Karpas-422 (cell line): Measurements from ENCODE around the gene POU4F2.

DNA sequence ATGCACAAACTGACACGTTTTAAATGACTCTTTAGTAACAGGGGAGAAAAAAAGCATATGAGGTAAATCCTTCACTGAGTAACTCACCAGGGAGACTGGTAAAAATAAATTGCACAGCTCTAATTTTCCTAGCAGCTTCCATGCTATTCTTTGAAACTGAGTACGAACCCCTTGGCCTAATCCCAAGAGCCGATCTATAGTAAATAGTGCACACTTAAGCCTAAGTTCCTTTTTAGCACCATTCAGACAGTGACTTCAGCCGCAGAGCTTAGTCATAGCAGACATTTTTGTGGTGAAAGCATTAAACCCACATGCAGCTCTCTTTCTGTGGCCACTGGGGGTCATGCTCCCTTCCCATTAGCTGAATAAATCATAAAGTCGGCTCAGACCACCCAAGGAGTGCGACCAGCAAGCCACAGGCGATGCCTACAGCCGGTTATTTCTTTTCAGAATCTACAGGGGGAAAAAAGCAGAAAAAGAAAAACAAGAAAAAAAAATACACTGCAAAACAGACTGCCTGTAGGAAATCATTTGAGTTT lies 215.8 kb upstream of the GYPA start:
- PRO-cap = no peak
- RAMPAGE, long total RNA = no peak

- PRO-cap = no peak
- RAMPAGE, long total RNA = no peak
Measured at GRCh38 chr4:144646436-144647007, 566 bp downstream of the HHIP start.

DNA sequence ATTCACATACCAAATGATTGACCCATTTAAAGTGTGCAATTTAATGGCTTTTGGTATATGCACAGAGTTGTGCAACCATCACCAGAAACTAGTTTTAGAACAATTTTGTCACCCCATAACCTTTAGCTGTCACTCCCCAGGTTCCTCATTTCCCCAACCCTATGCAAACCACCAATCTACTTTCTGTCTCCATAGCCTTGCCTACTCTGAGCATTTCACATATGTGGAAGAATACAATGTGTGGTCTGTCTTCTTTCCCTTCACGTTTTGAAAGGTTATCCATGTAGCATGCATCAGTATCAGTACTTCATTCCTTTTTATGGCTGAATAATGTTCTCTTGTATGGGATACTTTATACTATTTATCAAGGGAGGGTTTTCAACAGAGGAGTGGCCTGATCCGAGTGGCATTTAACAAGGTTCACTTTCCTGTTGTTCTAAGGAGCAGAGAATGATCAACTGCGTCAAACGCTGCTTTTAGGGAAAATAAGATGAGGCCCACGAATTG lies 1.3 kb upstream of the SMAD1 start:
- PRO-cap = no peak
- RAMPAGE, long total RNA = no peak

- PRO-cap = no peak
- RAMPAGE, long total RNA = no peak
Measured at GRCh38 chr4:145532947-145533402, 51.3 kb downstream of the SMAD1 start.

DNA sequence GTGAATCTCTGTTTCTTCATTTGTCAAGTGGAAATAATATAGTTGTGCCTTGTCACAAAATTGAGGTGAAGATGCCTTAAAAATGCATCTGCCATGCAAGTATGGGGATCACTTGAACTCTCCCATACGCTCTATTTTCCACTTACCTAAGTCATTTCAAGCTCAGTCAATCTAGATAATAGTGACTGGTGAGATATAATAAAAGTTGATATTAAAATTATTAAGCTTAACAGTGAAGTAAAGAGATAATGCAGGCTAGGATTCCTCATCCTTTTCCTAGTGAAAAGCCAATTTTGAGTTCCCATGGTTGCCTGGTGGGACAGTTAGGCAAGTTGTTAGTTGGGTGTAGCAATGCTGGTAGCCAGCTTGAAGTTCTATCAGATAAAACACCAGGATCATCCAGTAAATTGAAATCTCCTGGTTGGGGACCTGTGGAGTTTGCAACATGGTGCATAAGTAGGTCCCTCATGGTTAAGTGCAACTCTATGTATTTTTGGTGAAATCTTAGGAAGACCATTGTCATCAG lies 59.2 kb upstream of the MMAA start:
- PRO-cap = no peak
- RAMPAGE, long total RNA = no peak

- PRO-cap = no peak
- RAMPAGE, long total RNA = no peak
Measured at GRCh38 chr4:145919965-145920603, 18.5 kb downstream of the ZNF827 start.

DNA sequence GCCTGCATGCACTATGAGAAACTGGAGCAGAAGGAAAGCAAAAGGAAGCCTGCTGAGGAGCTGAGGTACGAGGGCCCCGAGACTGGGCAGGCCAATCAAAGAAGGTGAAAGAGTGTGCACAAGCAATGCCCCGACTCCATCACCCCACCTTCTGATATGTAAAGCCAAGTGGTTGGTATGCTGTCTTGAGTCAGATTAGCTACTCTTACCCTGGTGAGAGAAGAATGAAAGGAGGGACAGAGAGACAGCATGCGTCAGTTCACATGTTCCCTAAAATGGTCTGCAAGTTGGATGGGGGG lies 90.2 kb upstream of the ZNF827 start:
- PRO-cap = no peak
- RAMPAGE, long total RNA = no peak

- PRO-cap = bidirectional peak, plus-strand start at chr4:146060200, minus-strand start at chr4:146060000
- RAMPAGE, long total RNA = no peak
Measured at GRCh38 chr4:146059836-146060285, 115.7 kb upstream of the LSM6 start.

- PRO-cap = no peak
- RAMPAGE, long total RNA = no peak
Measured at GRCh38 chr4:146333155-146334096, 119.1 kb downstream of the REELD1 start.

- PRO-cap = no peak
- RAMPAGE, long total RNA = no peak
Measured at GRCh38 chr4:146407396-146408586, 113.9 kb downstream of the SLC10A7 start.

- PRO-cap = no peak
- RAMPAGE, long total RNA = no peak
Measured at GRCh38 chr4:146638426-146639475, at the start of gene POU4F2. Gene POU4F2, plus strand, starts transcription at chr4:146638893.

DNA sequence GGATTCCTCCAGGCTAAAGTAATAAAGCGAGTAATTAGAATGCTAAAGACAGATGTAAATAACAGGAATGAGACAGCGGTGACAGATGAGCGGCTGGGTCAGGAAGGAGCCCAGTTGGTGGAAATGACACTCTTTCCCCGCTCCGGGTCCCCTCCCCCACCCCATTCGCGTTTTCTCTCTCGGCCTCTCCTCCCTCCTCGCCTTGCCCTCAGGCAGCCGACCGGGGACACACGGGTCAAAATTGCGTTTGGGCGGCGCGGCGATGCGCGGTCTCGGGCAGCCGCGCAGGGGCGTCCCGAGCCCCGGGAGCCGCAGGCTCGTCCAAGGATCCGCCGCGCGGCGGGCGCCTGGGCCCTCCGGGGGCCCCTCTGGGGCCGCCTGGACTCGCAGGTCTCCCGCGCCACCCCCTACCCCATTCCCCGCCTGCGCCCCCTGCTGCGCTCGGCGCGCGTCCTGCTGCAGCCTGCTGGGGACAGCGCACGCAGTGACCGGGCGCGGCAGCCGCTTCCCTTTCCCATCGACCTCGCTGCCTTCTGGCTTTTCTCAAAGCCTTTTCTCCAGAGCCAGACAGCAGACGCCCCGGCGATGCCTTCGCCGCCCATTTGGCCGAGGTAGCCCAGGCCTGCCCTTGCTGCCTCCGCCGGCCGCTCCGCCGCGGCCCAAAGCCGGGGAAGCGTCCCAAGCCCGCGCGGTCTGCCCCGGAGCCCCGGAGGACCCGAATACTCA lies 16.3 kb downstream of the POU4F2 start:
- PRO-cap = no peak
- RAMPAGE, long total RNA = no peak

DNA sequence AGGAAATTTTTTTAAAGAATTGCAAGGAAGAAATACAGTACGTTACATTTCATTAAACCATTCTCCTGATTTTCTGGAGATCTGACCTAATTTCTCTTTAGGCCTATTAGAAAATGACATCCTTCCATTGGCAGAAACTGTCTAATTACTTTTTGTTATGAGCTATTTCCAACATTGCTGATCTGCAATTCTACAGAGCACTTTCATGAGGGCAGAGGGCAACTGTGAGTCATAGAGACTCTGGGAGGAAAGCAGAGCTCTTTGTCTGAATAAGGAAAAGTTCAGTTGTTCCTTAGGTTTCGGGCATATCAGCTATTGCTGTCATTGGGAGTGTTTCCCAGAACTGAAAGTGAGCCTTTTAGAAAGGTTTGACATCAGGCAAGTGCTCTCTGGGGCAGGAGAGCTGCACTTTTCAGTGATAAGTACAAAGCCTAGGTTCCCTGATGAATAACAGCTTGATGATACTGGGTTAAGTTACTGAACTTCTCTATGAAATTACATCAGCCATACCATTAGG lies 119.2 kb upstream of the EDNRA start:
- PRO-cap = no peak
- RAMPAGE, long total RNA = no peak

DNA sequence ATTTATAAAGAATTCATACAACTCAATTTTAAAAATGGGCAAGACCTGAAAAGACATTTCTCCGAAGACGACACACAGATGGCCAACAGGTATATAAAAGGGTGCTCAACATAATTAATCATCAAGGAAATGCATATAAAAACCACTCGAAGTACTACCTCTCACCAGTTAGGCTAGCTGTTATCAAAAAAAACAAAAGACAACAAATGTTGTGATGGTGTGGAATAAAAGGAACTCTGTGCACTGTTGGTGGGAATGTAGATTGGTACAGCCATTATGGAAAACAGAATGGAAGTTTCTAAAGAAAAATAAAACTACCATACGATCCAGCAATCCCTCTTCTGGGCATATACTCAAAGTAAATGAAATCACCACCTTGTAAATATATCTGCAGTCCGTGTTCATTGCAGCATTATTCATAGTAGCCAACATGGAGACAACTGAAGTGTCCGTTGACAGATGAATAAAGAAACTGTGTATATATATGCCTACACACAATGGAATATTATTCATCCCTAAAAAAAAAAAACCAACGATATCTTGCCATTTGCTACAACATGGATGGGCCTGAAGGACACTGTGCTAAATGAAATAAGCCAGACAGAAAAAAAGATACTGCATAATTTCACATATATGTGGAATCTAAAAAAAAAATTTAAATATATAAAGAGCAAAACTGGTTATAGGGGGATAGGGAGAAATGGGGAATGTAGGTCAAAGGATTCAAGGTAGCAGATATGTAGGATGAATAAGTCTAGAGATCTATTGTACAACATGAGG lies 19.7 kb downstream of the TMEM184C start:
- PRO-cap = no peak
- RAMPAGE, long total RNA = no peak

DNA sequence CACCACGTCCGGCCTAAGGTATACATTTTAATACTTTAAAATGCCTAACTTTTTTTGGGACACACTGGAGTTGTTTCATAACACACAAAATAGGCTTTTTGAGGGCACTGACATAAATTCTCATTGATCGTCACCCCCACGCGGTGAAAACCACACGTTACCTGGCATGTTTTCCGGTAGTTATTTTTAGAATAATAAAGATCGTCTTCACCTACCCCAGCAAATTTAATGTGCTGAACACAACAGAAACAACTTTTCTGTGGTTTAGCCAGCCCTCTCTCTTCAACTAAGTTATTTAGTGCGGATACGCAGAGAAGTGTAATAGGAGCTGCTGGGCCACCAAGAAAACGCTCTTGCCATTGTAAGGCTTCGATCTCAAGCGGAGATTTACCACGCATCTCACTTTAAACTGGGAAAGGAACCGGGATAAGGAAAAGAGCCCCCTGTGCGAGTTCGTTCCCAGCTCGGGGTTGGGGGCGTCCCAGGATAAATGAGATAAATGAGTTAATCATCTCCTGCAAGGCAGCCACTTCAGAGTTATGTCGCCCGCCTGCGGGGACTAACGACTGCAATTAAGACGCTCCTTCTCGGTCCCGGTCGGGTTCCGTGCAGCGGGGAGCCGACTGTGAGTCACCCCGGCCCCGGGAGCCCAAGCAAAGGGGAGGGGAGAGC lies 597 bp upstream of the ARHGAP10 start:
- PRO-cap = no peak
- RAMPAGE, long total RNA = no peak

DNA sequence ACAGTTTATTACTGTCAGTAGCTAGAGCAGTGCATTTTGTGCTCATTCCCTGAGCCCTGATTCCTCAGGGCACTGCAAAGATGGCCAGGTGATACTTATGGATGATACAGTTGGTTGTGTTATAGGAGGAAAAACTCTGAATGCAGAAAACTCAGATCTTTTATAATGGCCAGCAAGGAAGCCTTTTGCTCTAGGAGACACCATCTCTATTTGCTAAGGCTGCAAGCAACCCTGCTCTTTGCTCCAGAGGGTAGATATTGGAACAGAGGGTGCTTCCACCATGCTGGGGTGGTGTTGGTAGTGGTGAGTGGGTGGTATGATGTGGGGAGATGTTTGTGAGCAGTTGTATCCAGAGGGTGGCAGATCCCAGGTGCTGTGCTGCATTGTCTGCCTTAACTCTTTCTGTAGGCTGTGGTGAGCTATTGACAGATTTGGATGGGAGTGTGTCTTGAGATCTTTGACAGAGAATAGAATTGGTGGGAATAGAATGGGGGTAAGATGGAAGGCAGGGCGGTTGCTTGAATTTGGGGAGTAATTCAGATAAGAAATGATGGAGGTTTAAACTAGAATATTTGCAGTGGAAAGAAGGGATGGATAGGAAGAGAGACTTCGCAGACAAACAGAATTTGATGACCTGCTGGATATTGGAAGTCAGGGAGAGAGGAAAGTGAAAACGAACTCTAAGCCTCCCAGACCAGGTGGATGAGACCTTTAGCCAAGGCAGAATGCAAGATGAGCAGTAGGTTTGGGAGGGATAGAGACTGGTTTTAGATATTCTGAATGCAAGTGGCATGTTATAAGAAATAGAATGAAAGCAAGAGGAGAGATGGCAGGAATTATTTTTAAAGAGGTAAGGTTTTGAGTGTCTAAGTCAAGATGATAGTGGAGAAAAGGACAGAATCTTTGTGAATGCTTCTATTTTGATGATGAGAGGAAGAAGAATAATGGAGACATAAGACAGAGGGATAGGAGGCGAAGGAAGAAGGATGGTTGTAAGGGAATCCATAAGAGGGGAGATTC lies 194.2 kb downstream of the ARHGAP10 start:
- PRO-cap = no peak
- RAMPAGE, long total RNA = no peak

GRCh38 chr4:148053265-148053924 lies 321.5 kb downstream of the ARHGAP10 start:
- PRO-cap = no peak
- RAMPAGE, long total RNA = no peak

DNA sequence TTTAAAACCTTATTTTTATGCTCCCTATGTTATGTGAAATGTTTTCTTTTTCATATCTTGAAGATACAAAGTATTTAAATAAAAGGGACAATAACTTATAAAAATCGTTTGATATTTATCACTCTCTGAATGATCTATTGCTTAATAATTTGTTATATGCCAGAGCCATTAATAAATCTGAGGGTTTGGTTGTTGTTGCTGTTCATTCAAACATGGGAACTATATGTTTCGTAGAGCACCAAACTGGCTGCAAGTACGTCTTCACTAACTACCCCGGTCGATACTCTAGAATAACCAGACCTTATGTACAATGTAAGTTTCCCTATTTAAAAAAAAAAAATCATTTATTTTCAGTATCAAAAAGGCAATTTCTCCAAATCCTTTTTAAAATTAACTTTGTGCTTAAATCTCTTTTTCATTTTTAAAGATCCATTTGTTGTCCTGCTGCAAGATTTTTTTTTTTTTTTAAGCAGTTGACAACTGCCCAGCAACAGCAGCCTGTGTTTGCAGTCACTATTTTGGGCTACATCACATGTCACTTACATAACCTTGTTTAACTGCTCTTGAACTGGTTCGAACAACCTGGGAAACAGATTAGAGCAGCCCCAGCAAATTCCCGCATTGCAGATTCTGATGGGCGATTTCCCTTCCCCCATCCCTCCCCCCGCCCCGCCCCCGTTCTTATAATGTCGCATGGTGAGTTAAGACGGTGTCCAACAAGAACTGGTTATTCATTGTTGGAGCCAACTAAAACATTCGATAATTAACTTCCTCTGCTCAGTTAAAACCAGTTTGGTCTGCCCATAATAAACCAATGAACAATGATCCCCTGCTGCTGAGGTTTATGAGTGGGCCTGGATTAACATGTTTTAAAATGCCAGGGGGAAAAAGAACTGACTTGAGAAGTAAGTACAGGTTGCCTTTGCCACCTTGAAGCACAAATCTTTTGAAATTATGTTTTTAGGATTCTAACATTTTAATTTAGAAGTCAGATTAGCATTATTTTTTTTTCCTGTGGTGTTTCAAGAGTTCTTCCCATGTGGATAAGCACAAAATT lies 238.9 kb downstream of the NR3C2 start:
- PRO-cap = no peak
- RAMPAGE, long total RNA = no peak

DNA sequence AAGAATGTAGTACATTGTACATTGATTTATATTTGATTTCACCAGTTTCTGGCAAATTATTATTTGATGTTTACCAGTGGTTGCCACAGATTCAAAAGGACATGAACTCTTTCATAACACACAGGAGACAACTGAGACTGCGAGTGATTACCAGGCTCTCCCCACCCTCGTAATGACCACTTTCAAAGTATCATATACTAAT lies 158.5 kb downstream of the NR3C2 start:
- PRO-cap = no peak
- RAMPAGE, long total RNA = no peak

GRCh38 chr4:148431287-148432085 lies 10.7 kb downstream of the NR3C2 start:
- PRO-cap = no peak
- RAMPAGE, long total RNA = no peak